SK-N-SH (cell line): ENCODE results near the gene PDE10A.

GRCh38 chr6:163570697-163571321 is 156.3 kb downstream of the QKI start:
- RRBS = no CpG with 5 or more reads among the region's 10 CpGs
CAGE:
- cytosol, long polyA plus RNA = no peak
- long polyA plus RNA = no peak
- nucleus, long polyA plus RNA = no peak

DNA sequence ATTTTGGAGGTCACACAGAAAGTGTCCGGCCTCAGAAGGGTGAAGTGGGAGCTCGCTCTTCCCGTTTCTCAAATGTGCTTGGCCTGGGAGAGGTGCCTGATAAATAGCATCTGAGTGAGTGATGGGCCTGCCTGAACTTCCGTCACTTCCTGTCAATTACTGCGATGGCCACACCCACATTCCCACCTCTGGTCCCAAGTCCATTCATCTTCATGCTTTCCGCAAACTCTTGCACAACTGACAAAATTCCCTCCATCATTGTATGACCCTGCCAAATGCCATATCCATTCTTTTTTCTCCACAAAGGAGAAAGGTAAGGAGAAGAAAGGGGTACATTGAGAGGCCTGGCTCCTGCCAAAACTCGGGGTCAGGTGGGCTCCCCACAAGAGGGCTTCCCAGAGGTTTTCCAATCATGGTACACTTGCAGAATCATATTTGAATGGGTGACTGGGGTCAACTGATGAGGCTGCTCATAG is 169.1 kb downstream of the QKI start:
- RRBS = no CpG with 5 or more reads among the region's 7 CpGs
CAGE:
- cytosol, long polyA plus RNA = no peak
- long polyA plus RNA = no peak
- nucleus, long polyA plus RNA = no peak

DNA sequence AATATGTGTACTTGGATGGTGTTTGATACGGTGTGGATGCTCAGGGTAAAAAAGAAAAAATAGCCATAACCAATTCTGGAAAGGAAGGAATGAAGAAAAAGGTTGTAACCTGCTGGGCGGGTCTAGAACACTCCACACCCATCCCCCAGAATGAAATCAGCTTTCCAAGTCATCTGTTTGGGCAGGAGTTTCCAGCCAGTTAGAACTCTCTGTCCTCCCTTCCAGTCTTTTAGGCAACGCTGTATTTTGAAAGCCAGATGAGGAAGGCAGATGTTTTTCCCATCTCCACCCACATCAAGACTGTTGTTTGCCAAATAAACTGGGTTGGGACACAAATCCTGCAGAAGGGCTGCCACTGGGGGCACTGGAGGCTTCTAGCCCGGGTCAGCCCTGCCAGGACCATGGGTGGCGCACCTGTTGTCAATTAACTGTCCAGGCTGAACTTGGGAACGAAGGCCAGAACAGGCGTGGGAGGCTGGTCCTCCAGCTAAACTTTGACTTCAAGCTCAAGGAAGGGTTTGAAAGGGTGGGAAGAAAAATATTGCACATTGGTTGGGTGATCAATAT is 297.1 kb downstream of the QKI start:
- RRBS = no CpG with 5 or more reads among the region's 7 CpGs
CAGE:
- cytosol, long polyA plus RNA = no peak
- long polyA plus RNA = no peak
- nucleus, long polyA plus RNA = no peak

DNA sequence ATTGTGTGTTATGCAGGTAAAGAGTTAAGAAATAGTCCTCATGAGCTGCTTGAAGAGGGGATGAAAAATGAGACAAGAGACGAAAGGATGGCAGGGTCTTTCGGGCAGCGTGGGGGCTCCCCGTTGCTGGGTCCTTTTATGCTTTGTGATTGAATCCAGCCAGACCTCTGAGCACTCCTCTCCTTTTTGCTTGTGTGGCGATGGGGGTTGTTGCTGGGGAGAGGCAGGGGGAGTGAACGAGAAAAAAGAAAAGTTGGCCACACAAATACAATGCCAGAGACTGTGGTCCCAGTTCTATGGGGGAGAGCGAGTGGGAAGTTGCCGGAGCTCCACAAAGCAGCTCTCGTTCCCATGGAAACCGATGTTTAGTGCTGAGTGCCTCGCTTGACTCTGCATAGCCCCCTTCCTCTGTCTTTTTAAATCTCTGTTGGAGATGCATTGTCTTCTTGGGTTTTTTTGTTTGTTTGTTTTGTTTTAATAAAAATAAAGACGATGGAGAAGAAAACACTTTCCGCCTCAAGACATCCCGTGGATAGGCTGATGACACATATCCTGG is 529.1 kb downstream of the QKI start:
- RRBS = no CpG with 5 or more reads among the region's 14 CpGs
CAGE:
- cytosol, long polyA plus RNA = no peak
- long polyA plus RNA = no peak
- nucleus, long polyA plus RNA = no peak

DNA sequence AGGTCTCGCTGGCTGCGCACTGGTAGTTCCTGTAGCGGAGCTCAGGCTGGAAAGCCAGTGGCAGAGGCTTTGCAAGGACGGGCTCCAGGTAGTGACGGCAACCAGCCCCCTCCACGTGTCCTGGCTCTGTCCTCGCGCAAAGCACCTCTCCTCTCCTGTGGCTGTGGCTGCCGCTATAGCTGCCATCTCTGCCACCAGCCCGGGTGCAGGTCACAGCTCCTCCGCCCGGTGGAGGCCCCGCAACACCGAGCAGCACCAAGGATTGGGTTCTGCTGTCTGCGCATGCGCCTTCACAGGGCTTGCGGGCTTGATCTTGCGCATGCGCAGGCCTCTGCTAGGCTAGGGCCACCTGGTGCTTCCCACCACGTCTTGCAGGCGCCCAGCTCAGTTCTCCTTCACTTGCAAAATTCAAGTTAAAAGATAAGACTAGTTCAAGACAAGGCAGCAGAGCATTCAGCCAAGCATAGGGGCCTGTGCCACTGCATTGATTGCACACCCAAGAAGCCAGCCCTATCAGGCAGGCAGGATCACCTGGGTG is 625.5 kb downstream of the QKI start:
- RRBS = no CpG with 5 or more reads among the region's 21 CpGs
CAGE:
- cytosol, long polyA plus RNA = no peak
- long polyA plus RNA = no peak
- nucleus, long polyA plus RNA = no peak

DNA sequence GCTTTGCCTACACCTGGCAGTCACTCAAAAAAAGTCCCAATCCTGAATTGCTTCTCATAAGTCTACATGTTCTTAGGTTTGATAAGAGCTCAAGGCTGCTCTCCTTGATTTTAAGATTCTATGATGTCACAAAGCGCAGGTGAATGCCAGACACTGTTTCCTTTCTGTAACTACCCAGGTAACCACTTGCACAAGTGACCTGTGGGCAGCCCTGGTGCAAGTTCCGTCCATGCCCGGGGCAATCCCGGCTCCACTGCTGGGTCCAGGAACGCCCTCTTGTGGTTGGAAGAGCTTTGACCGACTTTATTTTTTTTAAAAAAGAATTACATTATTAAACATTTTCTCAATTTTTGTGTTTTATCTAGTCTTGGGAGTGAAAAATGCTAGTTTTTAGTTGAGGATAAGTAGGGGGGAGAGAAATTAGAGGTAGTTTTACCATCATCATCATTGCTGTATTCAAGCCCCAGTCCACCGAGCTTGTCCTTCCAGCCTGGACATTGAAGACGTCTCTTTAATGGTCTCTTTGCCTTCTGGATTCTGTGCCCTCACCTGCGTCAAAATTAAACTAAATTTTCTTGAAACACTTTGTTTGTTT is 695.3 kb downstream of the QKI start:
- RRBS = no CpG with 5 or more reads among the region's 9 CpGs
CAGE:
- cytosol, long polyA plus RNA = no peak
- long polyA plus RNA = no peak
- nucleus, long polyA plus RNA = no peak

- RRBS = no CpG with 5 or more reads among the region's 6 CpGs
CAGE:
- cytosol, long polyA plus RNA = no peak
- long polyA plus RNA = no peak
- nucleus, long polyA plus RNA = no peak
Observed at GRCh38 chr6:164415746-164416326, 893.6 kb downstream of the C6orf118 start.

DNA sequence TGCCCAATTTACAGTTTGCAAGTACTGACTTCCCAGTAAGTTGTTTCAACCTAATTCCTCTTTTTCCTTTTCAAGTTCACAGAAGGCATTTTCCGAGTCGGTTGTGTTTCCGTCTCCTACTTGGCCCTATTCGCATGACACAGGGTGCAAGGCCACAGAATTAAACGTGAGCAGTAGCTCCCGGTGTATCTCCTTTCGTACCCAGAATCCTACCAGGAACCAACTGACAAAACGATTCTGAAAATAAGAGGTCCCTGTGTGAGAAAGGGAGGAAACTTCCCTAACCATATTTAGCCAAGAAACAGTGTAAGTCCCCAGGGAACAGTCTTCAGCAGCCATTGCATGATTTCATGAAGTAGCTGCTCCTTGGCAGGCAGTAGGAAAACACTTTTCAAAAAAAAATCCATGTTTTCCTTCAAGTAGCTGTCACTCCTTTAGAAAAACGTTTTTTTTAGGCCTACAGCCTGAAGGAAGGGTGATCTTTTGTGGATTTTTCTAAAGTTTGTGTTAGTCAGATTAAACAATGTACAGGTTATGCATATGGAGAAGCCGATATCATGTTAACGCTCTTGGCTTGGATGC is 46.9 kb downstream of the PDE10A start:
- RRBS = no CpG with 5 or more reads among the region's 11 CpGs
CAGE:
- cytosol, long polyA plus RNA = no peak
- long polyA plus RNA = no peak
- nucleus, long polyA plus RNA = no peak

DNA sequence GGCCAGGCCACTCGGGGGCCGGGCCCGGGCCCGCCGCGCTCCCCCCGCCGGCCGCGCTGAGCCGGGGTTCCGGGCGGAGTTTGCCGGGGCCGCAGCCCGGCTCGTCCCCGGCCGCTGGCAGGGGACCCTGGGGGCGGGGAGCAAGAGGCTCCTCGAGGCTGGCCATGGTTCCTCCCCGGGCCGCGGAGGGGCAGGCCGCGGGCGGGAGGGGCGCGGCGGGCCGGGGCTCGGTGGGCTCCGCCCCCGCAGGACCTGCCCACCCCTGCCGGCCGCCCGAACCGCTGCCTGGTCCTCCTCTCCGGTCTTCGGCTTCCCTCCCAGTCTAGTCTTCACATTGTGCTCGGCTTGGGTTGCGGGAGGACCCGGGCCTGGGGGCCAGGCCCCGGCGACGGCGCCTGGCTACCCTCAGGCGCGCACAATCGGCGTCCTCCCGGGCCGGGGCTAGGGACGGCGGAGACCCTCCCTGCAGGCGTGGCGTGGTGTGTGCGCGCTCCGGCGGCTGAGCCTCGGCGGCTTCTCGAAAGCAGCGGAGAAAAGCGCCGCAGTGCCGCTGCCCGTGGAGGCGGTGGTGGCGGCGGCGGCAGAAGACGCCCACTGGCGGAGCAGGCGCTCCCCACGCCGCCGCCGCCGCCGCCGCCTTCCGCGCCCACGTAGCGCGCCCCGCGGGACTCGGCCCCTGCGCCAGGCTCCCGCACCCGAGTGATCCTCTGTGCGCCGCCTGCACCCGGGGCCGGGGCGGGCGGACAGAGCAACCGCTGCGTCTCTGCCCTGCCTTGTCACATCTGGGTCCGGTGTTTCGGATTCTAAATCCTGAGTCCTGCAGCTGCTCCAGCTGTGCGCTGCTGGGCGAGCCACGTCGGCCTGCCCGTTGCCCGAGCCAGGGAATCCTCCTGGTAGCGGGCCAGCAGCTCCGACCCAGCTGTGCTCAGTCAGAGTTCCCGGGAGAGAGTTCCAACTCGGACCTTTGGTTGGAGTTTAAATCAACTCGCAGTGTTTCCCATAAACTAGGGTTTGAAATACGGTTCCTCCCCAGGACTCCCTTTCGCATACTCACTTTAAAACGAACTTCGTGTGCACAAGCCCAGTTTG is at the start of gene PDE10A:
PDE10A (minus strand) TSS at position 596 of the 1,089 bp plus-strand sequence.
- RRBS = 1% methylated on average over 46 of the region's 119 CpGs
CAGE:
- cytosol, long polyA plus RNA = no peak
- long polyA plus RNA = no peak
- nucleus, long polyA plus RNA = no peak

- RRBS = 15% methylated on average over 9 of the region's 56 CpGs
CAGE:
- cytosol, long polyA plus RNA = no peak
- long polyA plus RNA = no peak
- nucleus, long polyA plus RNA = no peak
Observed at GRCh38 chr6:166252947-166253716, 55.1 kb downstream of the PRR18 start.

- RRBS = no CpG with 5 or more reads among the region's 5 CpGs
CAGE:
- cytosol, long polyA plus RNA = no peak
- long polyA plus RNA = no peak
- nucleus, long polyA plus RNA = no peak
Observed at GRCh38 chr6:166319206-166319852, 11.1 kb upstream of the PRR18 start.

GRCh38 chr6:166330384-166331023 is 11.8 kb downstream of the SFT2D1 start:
- RRBS = no CpG with 5 or more reads among the region's 13 CpGs
CAGE:
- cytosol, long polyA plus RNA = no peak
- long polyA plus RNA = no peak
- nucleus, long polyA plus RNA = no peak

DNA sequence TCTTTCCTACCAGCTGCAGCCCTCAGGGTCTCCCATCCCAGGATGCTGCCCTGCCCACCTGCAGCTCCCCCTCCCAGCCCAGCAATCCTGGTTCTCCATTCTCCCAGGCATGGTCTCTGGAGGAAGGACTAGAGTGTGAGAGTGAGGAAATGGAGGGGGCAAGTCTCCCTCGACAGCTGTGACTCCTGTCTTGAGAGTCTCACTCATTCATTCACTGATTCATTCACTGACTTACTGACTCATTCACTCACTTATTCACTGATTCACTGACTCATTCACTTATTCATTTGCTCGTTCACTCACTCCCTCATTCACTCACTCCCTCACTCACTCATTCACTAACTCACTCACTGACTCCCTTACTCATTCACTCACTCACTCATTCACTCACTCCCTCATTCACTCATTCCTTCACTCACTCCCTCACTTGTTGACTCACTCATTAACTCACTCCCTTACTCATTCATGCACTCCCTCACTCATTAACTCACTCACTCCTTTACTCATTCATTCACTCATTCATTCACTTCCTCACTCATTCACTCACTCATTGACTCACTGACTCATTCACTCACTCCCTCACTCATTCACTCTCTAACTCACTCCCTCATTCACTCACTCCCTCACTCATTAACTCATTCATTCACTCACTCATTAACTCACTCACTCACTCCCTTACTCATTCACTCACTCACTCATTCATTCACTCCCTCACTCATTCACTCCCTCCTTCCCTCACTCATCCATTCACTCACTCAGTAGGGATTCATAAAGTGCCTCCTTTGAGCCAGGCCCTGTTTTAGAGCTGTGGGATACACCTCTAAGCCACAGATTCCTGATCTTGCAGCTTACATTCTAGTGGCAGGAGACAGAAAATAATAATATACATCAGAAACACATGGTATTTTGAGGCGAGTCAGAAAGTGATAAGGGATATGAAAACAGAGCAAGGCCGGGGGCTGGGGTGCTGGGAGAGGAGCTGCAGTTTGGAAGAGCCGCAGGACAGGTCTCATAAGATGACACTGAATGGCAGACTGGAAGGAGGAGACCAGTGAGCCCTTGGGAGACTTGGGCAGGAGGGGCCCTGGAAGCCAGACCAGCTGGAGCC is 84.1 kb upstream of the MPC1 start:
- RRBS = no CpG with 5 or more reads among the region's 5 CpGs
CAGE:
- cytosol, long polyA plus RNA = no peak
- long polyA plus RNA = no peak
- nucleus, long polyA plus RNA = no peak

DNA sequence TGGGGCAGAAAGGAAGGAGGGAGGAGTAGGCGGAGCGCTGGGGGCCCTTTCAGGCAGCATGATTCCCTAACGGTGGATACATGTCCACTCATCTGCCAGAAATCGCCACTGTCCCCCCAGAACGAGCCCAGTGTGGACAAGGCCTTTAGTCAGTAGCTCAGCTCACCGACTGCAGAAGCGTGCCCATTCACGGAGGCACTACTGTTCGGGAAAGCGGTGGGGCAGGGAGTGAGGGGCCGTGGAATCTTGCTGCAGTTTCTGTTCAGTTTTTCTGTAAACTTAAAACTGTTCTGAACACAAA is 87.8 kb upstream of the MPC1 start:
- RRBS = no CpG with 5 or more reads among the region's 11 CpGs
CAGE:
- cytosol, long polyA plus RNA = no peak
- long polyA plus RNA = no peak
- nucleus, long polyA plus RNA = no peak

- RRBS = no CpG with 5 or more reads among the region's 23 CpGs
CAGE:
- cytosol, long polyA plus RNA = no peak
- long polyA plus RNA = no peak
- nucleus, long polyA plus RNA = no peak
Observed at GRCh38 chr6:166556689-166557482, 29.6 kb downstream of the RAMACL start.

DNA sequence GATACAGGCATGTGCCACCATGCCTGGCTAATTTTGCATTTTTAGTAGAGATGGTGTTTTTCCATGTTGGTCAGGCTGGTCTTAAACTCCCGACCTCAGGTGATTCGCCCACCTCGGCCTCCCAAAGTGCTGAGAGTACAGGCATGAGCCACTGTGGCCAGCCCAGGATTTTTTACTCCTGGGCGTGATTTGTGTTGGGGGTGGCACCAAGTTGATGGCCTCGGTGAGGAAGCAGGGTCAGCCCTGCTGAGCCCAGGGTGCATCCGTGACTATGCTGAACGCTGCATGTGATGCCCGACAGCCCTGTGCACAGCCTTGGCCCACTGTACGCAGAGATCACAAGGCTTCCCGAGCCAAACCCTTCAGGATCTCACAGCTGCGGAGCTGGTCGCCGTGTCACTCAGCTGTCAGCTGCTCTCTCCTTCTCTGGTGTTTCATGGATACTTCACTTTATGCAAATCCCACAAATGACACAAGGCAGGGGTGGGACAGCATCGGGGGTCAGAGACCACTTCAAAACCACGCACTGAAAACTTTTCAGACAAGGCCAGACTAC is 31.0 kb upstream of the RPS6KA2 start:
- RRBS = no CpG with 5 or more reads among the region's 15 CpGs
CAGE:
- cytosol, long polyA plus RNA = no peak
- long polyA plus RNA = no peak
- nucleus, long polyA plus RNA = no peak

DNA sequence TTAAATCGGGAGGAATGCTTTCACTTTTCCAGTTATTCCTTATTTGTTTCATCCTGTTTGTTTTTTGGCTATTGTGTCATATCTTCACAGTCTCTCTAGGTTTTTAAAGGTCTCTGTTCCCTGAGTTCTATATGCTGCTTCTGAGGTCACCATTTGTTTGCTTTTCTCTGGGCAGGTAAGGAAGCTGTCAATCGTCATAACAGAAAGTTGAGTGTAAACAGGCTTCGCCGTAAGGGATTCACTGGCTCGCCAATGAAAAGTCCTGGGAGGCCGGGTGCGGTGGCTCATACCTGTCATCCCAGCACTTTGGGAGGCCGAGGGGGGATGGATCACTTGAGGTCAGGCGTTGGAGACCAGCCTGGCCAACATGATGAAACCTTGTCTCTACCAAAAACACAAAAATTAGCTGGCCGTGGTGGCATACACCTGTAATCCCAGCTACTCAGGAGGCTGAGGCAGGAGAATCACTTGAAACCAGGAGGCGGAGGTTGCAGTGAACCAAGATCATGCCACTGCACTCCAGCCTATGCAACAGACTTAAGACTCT is 48.8 kb upstream of the RPS6KA2 start:
- RRBS = no CpG with 5 or more reads among the region's 11 CpGs
CAGE:
- cytosol, long polyA plus RNA = no peak
- long polyA plus RNA = no peak
- nucleus, long polyA plus RNA = no peak

- RRBS = no CpG with 5 or more reads among the region's 19 CpGs
CAGE:
- cytosol, long polyA plus RNA = no peak
- long polyA plus RNA = no peak
- nucleus, long polyA plus RNA = no peak
Observed at GRCh38 chr6:166950749-166951792, 5.3 kb downstream of the RNASET2 start.

DNA sequence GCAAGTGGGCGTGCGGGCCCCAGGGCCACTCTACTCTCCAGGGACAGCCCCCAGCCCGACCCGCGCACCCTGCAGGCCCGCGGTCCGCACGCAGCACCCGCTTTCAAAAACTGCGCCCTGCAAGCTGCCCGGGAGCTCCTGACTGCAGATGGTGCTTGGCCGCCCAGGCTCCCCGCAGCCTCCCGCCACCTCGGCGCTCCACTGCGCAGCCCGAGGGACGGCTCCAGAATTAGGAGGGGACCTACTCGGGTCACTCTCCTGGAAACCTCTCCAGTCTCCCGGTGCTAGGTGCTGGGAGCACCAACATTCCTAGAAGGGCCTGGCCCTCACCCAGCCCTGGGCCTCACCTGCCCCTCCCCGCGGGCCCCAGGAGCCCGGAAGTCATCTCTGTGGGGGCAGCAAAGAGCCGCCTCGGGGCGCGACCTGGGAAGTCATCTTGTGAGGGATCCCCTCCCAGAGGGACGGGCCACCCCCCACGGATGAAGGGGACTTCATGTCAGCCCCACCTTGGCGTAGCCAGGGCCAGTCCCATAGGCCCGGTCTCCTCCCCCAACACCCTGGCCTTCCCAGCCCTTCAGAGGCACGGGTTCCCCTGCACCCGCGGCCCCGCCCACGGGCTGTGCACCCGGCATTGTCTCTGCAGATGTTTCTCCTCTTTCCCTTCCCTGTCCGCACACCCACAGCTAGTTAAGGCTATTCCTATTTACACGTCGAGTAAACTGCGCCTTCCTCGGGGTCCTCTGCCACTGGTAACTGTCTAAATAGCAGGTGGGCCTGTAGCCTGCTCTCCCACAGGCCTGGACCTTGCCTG is 736 bp upstream of the RNASET2 start:
- RRBS = 21% methylated on average over 10 of the region's 44 CpGs
CAGE:
- cytosol, long polyA plus RNA = no peak
- long polyA plus RNA = no peak
- nucleus, long polyA plus RNA = no peak

GRCh38 chr6:166959201-166959746 is 2.9 kb upstream of the RNASET2 start:
- RRBS = no CpG with 5 or more reads among the region's 9 CpGs
CAGE:
- cytosol, long polyA plus RNA = no peak
- long polyA plus RNA = no peak
- nucleus, long polyA plus RNA = no peak